Endothelial cell (in vitro differentiated cells): Measurements from ENCODE around the gene CCNA2.

GRCh38 chr4:121199920-121200612 is 35.9 kb upstream of the TNIP3 start:
- PRO-cap: no peak

GRCh38 chr4:121812713-121813364 is 10.8 kb downstream of the CCNA2 start:
- PRO-cap: no peak

DNA sequence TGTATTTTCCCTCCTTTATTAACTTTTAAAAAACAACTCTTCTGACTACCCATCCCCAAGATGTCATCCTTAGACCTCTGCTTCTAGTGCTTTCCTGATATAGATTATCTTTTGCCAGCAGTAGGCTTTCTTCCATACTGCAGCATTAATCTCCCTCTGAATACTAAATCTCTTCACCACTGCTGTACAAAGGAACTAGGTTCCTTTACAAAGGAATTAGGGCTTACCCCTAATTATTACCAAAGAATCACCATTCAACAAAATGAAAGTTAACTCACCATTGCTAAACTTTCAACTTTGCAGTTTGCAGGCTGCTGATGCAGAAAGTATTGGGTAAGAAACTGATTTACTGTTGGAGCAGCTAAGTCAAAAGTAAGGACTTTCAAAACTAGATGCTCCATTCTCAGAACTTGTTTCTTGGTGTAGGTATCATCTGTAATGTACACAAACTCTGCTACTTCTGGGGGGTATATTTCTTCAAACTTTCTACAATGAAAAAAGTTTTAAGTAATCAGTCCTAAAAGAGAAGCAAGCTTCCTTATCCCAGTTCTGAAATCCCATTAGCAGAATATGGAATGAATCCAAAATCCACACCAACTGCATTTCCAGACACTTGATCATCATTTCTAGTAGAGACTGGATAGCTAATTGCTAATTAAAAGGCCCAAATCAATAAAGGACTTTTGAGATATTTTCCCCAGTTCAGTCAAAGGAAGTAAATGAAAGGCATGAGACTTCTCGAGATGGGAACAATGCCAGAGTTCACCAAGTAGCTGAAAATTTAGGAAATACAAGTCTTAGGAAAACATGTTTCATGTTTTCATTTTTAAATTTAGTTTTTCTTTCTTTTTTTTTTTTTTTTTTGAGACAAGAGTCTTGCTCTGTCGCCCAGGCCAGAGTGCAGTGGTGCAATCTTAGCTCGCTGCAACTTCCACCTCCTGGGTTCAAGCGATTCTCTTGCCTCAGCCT is 4.3 kb downstream of the CCNA2 start:
- PRO-cap: no peak

DNA sequence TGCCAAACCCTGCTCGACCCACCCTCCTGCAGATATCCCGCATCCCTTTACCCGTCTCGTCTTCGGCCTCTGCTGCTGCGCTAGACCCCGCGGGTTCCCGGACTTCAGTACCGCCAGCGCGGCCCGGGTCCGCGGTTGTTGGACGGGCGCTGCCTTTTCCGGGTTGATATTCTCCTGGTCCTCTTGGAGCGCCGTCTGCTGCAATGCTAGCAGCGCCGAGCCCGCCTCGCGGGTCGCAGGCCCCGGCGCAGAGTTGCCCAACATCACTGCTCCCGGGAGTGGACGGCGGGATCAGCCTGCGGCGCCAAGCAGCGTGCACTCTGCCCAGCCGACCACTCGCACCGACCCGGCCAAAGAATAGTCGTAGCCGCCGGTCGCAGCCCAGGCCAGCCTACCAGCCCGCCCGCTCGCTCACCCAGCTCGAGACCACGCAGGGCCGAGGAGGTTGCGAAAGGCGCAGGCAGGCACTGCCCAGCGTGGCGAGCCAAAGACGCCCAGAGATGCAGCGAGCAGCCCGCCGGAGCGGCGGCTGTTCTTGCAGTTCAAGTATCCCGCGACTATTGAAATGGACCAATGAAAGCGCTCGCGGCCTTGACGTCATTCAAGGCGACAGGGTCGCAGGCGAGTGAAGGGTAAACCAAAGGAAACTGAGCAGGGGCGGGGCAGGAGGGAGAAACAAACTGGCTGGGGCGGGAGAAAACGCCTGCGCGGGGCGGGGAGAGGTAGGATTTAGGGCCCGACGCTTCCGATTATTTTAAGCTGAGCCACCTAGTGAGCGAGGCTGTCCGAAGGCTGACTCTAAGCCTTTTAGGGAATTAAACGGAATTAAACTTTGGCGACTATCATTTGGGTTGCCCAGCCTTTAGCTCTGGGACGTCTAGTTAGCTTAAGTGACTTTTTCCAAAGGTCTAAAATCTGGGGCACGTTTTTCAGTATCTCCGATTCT is at the start of gene CCNA2:
Gene CCNA2 (minus strand): TSS at position 519 of the 946 bp plus-strand sequence.
- PRO-cap: bidirectional peak, plus-strand start at position 278 of the sequence, minus-strand start at position 205 of the sequence; bidirectional peak, plus-strand start at position 695 of the sequence, minus-strand start at position 562 of the sequence

DNA sequence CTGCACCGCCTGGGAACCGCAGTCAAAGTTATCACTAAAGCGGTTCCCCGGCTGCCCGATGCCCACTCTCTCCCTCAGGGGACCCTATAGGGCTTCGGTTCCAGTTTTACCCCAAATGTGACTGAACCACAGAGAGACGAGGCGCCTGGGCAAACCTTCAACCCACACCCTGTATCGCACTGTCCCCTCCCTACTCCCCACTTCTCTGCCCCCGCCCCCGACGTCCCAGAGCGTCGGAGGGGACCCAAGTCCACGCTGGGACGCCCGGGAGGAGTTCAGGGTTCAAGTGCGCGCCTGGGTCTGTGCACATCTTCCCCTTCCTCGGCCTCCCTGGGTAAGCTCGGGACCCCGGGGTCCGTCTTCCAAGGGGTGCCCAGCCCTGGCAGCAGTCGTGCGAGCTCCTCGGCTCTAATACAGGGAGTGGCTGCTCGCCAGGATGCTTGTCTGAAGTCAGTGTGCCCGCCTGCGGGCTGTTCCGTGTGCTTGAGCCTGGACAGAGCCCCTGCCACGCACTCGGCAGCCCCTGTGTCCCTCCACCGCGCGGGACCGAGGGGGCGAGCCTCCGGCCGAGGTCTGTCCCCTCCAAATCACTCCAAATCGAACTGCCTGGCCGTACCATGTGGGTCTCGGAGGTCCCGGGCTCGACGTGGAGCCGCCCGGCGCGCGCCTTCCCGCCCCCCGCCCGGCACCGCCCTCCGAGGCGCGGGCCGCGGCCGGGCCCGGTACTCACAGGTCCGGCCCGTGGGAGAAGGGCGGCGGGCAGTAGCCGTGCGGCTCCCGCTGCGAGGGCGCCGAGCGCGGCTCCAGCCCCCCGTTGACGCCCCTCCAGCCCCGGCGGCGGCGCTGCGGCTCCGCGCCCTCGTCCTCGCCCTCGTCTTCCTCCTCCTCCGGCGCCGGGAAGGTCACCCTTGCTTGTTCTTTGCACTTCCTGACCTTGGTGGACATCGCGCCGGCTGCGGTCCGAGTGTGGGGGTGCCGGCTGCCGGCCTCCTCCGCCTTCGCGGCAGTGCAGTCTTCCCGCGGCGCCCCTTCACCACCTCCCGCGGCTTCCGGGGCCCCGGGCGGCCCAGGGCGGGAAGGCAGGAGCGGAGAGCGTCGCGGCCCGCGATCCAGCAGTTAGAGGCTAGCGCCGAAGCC is 756 bp downstream of the TRPC3 start:
- PRO-cap: unidirectional peak, plus-strand start at position 247 of the sequence; unidirectional peak, plus-strand start at position 443 of the sequence; unidirectional peak, plus-strand start at position 731 of the sequence

DNA sequence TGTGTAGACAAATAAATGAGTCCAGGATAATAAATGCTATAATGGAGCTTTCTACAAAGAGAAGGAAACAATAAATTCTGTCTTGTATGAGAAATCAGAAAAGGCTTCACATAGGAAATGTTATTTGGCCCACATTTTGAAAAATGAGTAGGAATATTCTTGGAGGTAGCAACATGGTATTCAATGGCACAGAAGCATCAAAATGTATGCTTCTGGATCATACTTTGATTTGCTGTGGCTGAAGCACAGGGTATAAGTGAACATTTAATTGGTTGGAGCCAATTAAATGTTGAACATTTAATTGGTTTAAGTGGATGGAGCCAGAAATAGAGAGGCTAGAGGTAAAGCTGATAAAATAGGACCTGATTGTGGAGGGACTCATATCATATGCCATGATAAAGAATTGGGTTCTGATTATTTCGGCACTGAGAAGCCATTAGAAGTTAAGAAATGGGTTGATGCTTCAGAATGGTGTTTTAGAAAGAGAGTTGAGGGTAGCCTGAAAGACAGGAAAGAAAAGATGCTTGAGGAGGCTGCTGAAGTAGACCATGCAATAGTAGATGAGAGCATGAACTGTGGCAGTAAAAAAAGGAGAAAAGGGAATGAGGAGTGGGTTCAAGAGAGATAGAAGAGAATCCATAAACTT is 33.5 kb upstream of the ADAD1 start:
- PRO-cap: no peak

- PRO-cap: no peak
Observed at GRCh38 chr4:122379078-122379599, 328 bp downstream of the ADAD1 start.

DNA sequence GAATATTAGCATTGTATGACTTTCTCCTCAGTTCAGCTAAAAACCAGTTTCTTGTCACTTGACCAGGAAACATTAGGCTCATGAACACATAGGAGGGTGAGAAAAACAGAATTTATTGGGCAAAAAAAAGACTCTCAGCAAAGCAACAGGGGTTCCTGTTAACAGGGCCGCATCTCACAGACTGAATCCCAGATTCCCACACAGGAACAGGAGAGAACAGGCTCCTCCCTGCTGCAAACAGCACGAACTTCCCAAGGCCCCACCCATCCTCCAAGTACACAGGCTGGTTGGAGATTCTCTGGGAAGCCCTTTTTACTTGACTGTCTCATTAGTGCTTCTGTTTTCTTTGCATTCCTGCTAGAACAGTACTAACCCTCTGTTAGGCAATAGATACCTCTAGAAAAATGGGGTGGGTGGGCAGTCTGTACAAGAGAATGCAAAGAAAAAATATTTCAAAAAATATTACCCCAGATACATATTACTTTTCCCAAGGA is 52.4 kb upstream of the IL21 start:
- PRO-cap: no peak

- PRO-cap: unidirectional peak, plus-strand start at chr4:122783577
Observed at GRCh38 chr4:122782995-122783776, 43.4 kb upstream of the FGF2 start.

DNA sequence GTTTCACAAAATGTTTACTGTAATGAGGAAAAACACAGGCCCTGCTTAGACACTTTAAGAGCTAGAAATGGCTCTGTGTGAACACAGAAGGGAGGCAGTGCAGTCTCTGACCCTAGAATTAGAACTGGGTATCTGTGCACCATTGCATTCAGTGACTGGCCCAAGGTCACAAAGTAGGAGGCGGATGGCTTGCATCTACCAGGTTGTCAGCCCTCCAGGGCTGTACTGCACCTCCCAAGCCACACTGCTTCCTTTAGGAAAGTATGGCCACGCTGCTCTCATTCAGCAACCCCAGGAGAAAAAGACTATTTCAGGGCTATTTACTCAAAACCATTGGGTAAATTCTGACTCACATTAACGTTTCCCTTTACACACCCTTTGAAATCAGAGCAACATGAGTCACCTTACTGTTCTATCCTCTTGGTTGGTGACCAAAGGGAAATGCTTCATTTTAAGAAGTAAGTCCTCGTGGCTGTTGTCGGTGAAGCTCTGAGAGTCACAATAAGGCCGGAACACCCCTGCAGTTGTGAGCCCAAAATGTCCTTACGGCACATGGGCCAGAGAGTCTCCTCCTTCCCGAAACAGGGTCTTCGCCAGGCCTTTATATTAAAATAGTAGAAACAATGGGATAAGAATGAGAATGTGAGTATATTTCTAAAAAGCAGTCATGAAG is 56.3 kb upstream of the SPRY1 start:
- PRO-cap: no peak

DNA sequence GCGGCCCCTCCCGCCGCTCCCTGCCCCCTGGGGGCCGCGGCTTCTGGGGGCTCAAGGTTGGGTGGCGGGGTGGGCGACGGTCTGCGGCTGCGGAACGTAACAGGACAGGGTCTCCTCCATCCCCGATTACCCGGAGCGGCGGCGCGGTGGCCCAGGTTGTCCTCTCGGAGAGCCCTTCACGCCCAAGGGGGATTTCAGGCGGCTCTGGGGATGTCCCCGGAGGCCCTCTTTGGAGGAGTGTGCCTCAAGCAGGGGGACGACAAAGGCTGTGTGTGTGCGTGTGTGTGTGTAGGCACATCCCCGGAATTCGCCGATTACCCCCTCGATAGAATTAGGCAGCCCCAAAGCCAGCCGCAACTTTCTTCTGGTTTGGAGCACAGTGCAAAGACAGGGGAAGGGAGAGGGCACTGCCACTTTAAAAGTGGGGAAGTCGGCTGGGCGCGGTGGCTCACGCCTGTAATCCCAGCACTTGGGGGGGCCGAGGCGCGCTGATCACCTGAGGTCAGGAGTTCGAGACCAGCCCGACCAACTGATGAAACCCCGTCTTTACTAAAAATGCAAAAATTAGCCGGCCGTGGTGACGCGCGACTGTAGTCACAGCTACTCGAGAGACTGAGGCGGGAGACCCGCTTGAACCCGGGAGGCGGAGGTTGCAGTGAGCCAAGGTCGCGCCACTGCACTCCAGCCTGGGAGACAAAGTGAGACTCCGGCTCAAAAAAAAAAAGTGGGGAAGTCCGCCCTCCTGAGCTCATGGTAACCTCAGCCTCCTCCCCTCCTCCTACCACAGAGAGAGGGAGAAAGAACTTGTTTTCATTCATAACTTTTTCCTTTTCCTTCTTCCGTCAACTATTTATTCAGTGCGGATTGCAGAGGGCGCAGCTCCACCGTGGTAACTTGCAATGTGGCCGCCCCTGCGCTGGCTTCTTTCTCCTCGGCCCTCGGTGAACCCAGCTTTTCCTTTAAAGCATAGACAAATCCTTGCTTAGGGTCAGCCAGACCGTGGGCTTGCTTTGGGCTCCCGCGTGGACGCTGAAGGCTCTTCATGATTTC is 2.4 kb downstream of the SPRY1 start:
- PRO-cap: bidirectional peak, plus-strand start at position 473 of the sequence, minus-strand start at position 272 of the sequence; bidirectional peak, plus-strand start at position 623 of the sequence, minus-strand start at position 654 of the sequence; bidirectional peak, plus-strand start at position 853 of the sequence, minus-strand start at position 700 of the sequence

GRCh38 chr4:123418247-123419010 is 21.8 kb downstream of the SPRY1 start:
- PRO-cap: bidirectional peak, plus-strand start at chr4:123418706, minus-strand start at chr4:123418541

DNA sequence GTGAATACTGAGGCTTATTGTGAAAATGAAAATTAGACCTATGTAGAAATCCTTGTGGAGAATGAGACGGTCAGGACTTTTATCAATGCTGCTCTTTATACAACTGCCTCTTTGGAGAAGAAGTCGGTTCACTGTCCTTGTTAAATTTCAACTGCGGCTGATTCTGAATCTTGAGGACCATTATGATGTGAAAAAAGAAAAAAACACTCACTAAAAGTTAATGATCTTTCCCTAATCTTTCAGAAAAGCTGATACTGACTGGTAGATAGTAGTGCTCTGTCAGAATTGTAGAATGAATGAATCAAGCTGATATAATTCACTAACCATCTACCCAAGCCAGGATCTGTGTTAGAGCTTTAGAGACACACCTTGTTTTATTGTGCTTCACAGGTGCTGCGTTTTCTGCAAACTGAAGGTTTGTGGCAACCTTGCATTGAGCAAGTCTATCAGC is 204.8 kb downstream of the SPRY1 start:
- PRO-cap: no peak

- PRO-cap: no peak
Observed at GRCh38 chr4:123787736-123788259, 391.2 kb downstream of the SPRY1 start.

- PRO-cap: no peak
Observed at GRCh38 chr4:123832006-123832626, 435.5 kb downstream of the SPRY1 start.

DNA sequence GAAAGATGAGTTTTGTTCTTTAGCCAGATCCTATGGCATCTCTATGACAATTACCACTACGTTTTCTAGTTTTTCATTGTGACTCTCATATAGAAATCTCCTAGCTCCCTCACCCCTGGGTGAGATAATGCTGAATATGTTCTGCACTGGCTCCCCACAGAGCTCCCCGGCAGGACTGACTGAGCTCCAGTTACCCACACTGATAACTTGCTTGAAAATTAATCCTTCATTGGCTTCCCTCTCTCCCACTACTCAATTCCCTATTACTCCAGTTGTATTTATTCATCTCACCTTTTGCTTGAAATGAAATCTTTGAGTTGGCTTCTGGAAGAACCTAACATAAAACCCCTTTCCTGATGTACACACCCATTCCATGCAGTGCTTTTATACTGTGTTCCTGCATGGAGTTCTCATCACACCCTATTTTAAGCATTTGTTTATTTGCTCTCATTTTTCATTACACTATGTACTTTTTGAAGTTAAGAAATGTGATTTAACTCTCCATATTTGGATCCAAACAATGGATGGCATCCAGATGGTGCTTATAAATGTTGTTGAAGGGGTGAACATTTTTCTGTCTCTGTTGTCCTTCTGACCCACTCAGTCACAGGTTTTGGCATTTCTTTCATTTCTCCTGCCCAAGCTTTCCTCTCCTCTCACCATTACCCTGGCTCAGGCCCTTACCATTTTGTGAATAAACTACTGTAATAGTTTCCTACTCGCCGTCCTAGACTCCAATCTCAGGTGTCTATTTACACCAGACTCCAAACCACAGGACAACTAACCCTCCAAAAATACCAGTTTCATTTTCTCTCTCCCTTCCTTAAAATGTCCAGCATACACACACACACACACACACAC is 623.4 kb downstream of the SPRY1 start:
- PRO-cap: no peak

DNA sequence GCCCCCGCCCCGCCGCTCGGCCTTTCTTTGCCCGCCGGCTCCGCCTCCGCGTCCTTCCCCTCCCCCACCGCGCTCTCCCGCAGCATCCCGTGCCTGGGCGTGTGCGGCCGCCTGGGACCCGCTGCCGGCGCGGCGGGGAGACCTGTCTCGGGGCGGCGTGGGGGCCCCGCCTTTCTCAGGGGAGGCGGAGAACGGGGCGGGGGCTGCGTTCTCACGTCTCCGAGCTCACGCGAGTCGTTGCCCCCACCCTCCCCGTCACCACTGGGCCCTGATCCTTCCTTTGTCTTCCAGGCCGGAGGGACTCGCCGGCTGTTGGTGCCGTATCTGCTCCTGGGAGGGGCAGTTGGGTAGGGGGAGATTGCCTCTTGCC is 253 bp upstream of the ANKRD50 start:
- PRO-cap: bidirectional peak, plus-strand start at position 285 of the sequence, minus-strand start at position 263 of the sequence

- PRO-cap: no peak
Observed at GRCh38 chr4:125676161-125676604, 361.4 kb downstream of the FAT4 start.

DNA sequence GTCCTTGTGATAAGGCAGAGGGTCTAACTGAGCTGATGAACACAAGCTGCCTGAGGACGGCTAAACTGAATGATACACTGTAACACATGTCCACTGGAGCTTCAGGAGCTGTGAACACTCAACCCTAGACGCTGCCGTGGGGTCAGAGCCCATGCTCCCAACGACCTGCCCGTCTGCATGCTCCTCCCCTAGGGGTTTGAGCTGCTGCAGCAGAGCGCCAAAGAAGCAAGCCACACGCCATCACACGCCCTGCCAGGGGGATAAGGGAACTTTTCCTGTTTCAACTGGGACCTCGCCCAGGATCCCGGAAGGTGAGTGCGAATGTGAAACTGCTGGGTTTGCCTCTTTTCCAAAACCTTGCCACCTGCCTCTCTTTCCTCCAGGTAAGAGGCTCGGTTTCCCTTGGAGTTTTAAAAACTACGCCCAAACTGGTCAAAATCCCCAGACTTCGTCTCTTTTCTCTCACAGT is 361.9 kb downstream of the FAT4 start:
- PRO-cap: no peak

DNA sequence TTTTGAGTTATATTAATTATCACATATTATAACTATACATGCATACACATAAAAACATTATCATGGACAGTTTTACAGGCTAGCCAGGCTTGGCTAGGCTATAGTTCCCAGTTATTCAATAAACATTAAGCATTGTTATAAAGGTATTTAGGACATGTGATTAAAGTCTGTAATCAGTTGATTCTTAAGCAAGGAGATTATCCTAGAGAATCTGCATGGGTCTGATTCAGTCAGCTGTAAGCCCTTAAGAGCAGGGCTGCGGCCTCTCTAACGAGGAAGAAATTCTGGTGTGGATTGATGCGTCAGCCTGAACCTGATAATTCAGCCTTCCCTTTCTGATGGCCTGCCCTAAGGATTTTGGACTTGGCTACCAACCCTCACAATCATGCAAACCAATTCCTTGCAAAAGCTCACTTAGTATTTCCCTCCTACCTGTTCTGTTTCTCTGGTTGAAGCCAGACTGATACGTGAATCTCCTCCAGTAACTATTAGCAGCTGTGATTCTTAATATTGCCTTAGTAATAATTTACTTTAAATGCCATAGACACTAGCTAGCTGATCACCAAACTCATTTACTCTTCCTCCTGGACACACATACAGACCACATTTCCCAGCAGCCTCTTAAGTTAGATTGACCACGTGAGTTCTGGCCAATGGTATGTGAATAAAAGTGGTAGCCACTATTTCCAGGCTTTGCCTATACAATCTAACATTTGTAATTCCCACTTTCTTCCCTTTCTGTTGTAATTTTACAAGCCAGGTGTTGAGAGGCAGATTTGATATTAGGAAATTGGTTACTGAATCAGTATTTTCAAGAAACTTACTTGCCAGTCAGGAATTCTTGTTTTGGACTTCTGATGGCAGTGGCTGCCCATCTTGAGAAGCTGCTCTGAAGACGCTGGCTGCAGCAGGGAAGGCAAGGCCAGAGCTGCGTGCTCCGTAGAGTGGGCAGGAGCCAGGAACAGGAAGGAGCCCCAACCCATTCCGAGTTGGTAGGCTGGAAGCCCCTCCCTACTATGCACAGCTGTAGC is 678.0 kb upstream of the INTU start:
- PRO-cap: no peak